Bronchial lymph node (tissue), 1 donor: ENCODE measurements around the genes IFT57 and SLC35A5.

- PRO-cap, result no peak
These were observed 34.9 kb downstream of the CD47 start for GRCh38 chr3:108055779-108056433.

- PRO-cap, result no peak
These were observed 1.7 kb upstream of the CD47 start for GRCh38 chr3:108092518-108092915.

GRCh38 chr3:108093156-108093403, 2.2 kb upstream of the CD47 start:
- PRO-cap, result no peak

DNA sequence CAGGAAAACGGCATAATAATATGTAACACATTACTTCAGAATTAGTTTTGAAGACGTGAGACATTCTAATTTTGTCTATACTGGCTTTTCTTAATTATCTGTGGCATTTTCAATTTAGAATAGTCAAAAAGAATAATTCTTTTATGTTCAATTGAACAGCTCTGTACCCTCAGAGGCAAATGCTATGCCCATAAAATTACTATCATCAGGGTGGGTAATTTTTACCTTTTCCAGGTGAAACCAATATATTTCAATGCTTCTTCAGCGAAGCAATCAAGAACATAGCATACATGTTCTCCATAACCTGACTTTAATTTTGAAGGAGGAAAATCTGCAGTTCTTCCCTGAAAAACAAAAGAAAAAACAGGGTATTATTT, 3.9 kb downstream of the IFT57 start:
- PRO-cap, result no peak

DNA sequence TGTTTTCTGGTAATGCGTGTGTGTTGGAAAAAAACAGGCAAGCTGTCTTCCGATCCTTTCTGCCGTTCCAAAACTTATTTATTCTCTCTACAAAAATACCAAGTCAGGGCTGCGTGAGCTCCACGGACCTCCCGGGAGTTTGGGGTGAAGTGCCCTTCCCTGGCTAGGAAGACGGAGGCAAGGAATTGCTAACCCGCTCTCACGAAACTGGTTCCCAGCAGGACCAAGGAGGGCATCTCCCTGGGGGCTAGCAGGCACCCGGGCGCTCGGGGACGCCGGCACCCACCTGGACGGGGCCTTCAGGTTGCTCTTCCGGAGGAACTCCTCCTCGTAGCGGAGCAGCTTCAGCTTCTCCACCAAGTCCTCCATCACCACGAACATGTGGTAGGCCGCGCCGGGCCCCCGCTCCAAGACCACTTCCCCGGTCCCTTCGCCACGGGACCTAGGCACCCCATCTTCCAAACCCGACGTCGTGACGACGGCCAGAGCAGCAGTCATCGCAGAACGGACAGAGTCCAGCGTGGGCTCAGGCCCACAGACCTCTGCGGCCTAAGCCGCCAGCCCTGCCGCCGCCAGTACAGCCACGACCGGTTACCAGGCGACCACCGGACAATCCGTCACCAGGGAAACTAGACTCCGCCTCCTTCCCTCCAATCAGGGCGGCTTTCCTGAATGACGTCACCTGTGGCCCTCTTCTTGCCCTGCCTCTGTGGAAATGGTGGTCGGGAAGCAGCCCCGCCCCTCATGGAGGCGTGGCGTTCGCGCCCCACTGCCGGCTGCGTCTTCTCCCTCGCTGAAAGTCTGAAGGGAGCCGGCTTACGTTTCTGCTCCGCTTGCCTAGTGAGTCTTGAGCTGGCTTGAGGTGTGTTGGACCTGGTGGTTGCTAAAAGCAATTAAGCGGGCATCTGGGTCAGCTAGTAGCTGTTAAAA, at the start of gene IFT57:
TSS of gene IFT57 (minus strand) at position 600 of the 930 bp plus-strand sequence.
- PRO-cap, result bidirectional peak, plus-strand start at position 796 of the sequence, minus-strand start at position 579 of the sequence

- PRO-cap, result no peak
These were observed 101.4 kb downstream of the MYH15 start for GRCh38 chr3:108408746-108409568.

GRCh38 chr3:111073103-111073638, 1.6 kb downstream of the NECTIN3 start:
- PRO-cap, result no peak

DNA sequence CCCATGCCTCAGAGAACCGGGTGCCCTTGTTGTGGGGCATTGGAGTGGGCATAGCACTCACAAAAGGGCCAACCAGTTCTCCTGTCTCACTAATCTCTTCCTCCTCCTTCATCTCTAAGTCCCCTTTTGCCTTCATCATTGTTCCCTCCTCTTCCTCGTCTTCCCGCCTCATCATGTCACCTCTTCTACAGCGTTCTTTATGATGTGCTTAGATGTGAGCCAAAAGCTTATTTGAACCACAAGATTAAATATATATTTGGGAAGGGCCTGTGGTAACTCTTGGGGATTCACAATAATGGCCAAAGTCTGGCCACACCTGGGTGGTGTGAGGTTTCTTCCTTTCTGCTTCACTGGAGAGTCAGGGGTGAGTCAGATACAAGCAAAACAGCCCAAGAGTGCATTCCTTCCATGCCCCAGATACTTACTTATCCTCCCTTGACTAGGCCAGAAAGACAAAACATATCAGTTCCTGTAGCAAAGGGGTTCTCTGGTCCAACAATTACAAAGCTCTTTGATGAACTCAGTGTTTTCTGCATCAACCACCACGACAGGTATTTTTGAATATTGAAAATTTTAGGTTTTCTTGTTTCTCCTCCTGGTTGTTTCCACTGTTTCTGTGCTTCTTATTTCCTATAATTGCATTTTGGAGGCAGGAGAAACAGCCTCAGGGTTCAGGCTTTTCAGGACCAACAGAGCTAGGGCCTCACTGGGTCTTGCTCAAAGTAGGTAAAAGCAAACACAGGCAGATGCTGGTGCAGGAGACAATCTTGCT, 933 bp downstream of the ZBED2 start:
- PRO-cap, result no peak

GRCh38 chr3:111764426-111765166, 90.1 kb downstream of the PLCXD2 start:
- PRO-cap, result no peak

DNA sequence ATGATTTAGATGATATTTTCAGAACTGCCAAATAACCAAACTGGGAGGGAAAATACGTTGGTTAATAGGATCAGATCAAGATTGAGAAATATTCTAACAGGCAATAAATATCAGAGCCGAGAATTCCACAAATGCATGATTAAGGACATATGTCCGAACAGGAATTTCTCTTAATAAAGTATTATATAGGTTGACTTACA, 75.1 kb upstream of the PHLDB2 start:
- PRO-cap, result no peak

DNA sequence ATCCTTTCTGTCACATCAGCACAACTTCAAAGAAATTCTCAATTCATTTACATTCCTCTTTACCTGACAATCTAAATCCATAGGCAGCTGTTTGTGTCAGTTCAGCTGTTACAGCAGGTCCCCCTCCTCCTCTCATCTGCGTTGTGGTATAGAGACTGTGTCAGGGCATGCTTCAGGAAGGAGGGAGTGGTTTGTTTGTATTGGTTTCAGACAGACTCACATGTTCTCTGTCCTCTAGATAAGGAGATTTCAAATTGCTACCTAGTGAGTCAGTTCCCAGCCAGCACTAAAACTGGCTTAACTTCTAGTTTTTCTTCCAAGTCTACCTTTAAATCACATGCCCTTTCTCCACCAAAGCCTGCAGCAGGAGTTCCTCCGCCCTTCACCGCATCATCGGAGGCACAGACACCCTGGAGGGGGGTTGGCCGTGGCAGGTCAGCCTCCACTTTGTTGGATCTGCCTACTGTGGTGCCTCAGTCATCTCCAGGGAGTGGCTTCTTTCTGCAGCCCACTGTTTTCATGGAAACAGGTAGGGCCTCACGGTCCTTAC, 11.2 kb upstream of the C3orf52 start:
- PRO-cap, result bidirectional peak, plus-strand start at position 264 of the sequence, minus-strand start at position 138 of the sequence

- PRO-cap, result no peak
These were observed 23.2 kb downstream of the C3orf52 start for GRCh38 chr3:112109316-112109883.

DNA sequence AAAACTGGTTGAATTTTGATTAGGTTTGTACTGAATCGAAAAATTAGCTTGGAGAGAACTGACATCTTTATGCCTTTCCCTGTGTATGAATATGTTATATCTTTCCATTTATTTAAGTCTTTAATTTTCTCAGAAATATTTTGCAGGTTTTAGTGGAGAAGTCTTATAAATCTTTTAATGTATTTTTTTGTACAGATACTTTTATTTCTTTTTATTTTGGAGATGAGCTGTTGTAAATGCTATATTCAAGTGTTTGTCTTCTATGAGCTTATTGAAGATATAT, 5.4 kb upstream of the SLC9C1 start:
- PRO-cap, result no peak

DNA sequence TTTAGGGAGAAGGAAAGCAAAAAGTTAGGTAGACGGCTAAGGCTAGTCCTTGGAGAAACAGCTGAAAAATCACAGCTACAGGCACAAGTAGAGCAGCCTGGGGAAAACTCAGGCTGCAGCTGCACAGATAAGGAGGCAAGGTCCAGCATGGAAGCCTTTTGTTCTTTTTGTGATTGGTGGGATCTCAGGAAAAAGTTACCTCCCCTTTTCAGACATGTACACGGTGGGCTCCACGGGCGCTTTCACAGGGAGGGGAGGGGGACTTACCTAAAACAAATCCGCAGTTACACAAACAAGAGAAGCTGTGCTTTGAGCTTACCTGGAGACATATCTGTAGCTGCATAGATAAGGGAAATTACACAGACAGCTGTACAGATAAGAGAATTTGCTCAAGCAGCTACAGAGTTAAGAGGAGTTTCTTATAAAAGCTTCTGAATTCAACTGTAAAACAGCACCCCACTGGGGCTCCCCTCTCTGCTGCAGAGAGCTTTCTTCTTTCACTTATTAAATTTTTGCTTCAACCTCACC, 11.1 kb upstream of the CD200 start:
- PRO-cap, result no peak

GRCh38 chr3:112360495-112361015, 27.6 kb downstream of the CD200 start:
- PRO-cap, result unidirectional peak, minus-strand start at chr3:112360632

DNA sequence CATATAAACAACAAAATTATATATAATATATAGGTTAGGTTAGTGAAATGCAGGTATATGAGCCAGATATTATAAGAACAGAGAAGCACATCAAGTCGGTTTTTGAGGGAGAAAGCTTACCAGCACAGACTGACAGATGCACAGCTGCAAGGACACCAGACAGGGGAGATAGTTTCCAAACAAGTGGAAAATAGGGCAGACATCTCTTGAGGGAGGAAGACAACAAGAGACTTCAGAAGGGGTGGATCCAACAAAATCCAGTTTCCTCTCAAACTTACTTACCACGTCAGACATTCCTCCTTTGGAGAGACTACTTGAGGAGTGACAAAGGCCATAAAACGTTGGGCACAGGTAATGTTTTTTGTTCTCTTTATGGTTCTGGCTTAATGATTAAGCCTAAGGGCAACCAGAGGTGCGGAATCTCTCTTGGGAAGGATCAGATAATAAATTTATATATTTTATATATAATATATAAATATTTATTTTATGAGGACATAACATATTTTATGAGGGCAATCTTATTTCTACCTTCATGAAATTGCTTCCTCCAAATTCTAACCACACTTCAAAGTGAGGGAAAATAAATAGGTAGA, 76.1 kb downstream of the CD200 start:
- PRO-cap, result no peak

DNA sequence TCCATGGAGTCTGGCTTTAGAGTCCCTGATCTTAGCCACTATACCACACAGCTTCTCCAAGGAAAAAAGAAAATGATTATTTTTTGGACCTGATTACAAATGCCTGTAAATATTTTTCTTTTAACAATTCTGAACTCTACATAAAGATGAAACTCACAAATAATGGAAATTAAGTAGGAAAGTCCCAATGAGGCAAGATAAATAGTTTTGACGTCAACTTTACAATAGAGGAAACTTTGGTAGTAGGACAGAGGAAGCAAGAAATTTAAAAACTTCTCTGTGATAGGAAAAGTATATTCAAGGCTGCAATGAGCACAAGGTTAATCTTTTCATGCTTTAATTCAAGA, 4.1 kb downstream of the BTLA start:
- PRO-cap, result unidirectional peak, plus-strand start at position 227 of the sequence

- PRO-cap, result unidirectional peak, plus-strand start at chr3:112560964
These were observed 1.1 kb downstream of the ATG3 start for GRCh38 chr3:112560730-112561056.

DNA sequence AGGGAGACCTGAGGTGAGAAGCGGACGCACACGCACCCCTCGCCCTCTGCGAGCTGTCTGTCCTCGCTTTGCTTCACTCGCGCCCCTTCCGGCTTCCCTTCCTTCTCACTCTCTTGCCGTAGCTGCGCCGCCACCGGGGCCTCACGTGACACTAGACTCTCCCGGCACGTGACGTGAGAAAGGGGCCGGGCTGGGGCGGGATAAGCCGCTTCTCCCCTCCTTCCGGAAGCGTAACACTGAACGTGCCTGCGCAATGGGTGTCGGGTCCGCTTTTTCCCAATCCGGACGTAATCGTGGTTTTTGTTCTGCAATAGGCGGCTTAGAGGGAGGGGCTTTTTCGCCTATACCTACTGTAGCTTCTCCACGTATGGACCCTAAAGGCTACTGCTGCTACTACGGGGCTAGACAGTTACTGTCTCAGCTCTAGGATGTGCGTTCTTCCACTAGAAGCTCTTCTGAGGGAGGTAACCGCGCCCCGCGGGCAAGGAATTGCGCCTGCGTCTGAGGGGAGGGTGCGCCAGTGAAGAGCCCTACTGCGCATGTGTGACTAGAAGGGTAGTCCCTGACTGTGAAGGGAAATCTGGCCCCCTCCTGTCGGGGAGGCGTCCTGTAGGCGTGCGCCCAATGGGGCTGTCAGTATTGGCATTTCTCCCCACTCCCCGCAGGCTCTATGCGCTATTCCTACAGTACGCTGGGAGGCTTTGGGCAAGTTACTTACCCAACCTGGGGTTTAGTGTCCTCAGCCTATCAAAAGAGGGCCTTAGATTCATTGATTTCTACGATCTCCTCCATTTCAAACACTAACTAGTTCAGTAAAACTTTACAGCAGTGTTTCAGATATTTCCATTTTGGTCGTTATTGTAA, at the start of gene SLC35A5:
TSS of gene SLC35A5 (plus strand) at position 236 of the 864 bp plus-strand sequence.
- PRO-cap, result bidirectional peak, plus-strand start at position 239 of the sequence, minus-strand start at position 99 of the sequence; bidirectional peak, plus-strand start at position 605 of the sequence, minus-strand start at position 457 of the sequence

DNA sequence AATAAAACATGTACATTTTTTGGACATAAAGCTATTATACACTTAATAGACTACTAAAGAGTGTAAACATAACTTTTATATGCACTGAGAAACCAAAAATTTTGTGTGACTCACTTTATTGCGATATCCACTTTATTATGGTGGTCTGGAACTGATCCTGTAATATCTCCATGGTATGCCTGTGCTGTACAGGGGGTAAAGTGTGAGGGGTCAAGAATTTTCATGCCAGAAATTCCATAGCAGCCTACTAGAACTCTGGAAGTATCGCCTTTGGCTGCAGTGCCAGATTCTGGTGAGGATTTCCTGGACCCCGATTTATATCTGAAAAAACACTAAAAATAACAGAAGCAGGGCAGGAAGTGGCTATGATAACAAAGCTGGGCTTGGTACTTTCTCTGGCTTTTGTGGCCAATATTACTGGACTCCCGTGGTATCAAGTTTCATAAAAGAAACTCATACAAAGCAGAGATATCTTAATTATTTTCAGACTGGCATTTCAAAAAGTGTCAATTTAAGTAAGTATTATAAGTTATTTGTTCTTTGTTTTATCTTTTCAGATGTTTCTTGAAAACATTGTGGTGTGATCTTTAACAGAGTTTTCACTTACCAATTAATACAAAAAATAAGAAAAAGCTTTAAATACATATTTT, 36.4 kb downstream of the CCDC80 start:
- PRO-cap, result no peak